Left lobe of liver (tissue), 1 donor: ENCODE measurements around the gene CDPF1.

DNA sequence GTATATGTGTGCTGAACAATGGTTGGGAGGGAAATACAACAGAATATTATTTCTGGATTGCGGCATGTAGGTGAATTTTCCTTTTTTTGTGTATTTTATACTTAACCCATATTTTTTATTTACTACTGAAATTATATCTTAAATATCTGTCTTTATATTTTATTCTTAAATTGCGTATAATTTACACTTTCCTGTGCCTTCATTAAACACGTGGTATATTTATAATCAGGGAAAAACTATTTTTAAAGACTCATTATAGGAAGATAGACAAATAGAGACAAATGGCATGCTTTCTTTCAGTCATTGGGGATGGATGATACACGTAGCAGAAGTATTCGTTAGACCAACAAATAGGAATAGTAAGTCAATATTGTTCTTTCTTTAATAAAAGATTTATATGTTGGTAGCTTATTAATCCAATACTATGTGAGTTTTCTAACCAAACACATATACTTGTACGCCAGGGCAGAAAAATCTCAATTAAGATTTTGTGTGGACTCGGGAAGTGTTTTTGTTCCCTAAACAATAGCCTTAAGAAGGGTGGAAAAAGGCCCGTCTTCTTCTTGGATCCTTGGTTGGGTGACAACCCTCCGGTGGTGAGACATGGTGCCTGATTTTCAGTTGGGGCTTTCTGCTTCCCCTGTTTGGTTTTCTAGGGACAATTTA is 83.3 kb upstream of the WNT7B start:
- PRO-cap = no peak

DNA sequence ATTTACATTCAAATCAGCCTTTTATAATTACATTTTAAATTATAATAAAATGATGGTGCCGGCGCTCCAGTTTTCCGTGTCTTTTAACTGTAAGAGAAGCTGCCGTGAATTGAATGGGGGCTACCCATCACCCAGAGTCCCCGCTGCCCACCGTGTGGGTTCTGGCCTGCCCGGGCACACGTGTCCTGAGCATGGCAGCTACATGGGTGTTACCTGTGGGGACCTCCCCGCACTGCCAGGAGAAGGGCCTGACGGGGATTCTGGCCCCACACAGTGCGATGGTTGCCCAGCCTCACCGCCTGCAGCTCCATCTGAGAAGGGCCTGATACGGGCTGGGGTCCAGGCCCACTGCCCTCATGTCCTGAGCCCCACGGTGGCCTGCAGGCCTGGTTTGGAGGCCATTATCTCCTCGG is 72.2 kb upstream of the PPARA start:
- PRO-cap = no peak

GRCh38 chr22:46126076-46126290 is 24.3 kb upstream of the PPARA start:
- PRO-cap = no peak

DNA sequence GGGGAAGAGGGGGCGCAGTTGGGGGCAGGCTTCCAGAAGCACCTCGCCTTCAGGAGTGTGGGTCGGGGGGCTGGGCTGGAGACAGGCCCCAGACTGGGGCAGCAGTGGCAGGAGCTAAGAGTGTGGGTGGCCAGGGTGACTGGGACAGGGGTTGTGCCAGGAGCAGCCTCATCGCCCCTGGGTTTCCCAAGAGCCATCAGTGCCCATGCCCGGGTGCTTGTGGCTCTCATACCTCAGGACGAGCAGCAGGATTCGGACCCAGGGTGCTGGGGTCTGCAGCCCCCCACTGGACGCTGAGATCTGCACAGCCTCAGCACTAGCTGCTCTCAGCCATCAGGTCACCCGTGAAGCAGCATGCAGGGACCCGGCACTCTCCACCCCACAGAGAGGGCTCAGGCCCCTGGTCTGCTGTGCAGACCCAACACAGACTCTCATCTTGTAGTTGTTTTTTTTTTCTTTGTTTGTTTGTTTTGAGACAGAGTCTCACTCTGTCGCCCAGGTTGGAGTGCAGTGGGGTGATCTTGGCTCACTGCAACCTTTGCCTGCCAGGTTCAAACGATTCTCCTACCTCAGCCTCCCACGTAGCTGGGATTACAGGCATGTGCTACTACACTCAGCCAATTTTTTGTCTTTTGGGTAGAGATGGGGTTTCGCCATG is 18.4 kb upstream of the PPARA start:
- PRO-cap = unidirectional peak, minus-strand start at position 412 of the sequence

- PRO-cap = no peak
These were observed 46.5 kb downstream of the CDPF1 start for GRCh38 chr22:46203570-46204080.

DNA sequence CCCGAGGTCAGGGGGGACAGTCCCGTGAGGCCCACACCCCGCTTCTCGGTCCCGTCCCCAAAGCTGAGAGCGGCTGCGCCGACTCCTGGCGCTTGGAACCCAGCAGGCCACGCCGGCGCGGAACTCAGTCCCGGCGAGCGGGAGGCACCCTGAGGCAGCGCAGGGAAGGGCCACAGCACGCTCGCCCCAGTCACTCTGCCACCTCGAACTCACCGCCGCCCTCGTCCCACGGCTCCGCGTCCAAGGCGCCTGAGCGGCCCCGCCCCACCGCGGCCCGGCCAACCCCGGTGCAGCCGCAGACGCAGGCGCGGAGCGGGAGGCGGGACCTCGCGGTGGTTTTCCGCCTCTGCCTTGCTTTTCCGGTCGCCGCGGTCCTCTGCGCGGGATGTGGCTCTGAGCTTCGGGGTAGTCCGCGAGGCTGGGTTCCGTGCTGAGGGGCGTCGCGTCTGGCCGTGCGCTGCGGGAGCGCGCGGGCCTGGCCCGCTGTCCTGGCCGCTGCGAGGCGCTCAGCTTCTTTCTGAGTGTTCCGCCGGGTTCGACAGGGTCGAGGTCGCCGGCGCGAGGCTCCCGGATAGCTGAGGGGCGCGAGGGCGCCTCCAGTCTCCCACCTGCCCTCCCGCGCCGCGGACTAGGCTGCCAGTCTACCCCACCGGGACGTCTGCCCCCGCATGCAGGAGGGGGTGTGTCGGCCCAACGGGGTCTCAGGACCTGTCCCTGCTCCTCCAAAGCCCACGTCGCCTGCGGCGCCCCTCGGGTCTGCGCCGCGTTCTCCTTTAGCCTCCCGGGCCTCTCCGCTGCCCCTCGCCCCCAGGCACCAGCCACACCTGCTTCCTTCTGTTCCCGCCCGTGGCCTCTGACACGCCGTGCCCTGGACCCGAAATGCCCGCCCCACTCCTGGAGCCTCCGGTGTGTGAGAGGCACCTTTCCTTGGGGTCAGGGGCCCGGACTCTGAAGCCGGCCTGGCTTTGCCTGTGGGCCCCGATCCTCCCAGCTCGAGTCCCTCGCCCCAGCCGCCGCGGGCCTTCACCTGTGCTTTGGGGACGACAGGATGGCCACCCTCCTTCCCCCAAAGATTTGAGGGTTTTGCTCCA is at the start of gene CDPF1:
CDPF1 (minus strand) TSS at position 251 of the 1,091 bp plus-strand sequence.
- PRO-cap = bidirectional peak, plus-strand start at position 354 of the sequence, minus-strand start at position 197 of the sequence

- PRO-cap = unidirectional peak, plus-strand start at chr22:46289166
These were observed 7.7 kb upstream of the GTSE1 start for GRCh38 chr22:46288948-46289413.

GRCh38 chr22:46293404-46294236 is 3.0 kb upstream of the GTSE1 start:
- PRO-cap = bidirectional peak, plus-strand start at chr22:46293871, minus-strand start at chr22:46293765

- PRO-cap = no peak
These were observed 18.1 kb downstream of the TRMU start for GRCh38 chr22:46353544-46354059.

GRCh38 chr22:46362958-46363256 is 27.4 kb downstream of the TRMU start:
- PRO-cap = no peak

DNA sequence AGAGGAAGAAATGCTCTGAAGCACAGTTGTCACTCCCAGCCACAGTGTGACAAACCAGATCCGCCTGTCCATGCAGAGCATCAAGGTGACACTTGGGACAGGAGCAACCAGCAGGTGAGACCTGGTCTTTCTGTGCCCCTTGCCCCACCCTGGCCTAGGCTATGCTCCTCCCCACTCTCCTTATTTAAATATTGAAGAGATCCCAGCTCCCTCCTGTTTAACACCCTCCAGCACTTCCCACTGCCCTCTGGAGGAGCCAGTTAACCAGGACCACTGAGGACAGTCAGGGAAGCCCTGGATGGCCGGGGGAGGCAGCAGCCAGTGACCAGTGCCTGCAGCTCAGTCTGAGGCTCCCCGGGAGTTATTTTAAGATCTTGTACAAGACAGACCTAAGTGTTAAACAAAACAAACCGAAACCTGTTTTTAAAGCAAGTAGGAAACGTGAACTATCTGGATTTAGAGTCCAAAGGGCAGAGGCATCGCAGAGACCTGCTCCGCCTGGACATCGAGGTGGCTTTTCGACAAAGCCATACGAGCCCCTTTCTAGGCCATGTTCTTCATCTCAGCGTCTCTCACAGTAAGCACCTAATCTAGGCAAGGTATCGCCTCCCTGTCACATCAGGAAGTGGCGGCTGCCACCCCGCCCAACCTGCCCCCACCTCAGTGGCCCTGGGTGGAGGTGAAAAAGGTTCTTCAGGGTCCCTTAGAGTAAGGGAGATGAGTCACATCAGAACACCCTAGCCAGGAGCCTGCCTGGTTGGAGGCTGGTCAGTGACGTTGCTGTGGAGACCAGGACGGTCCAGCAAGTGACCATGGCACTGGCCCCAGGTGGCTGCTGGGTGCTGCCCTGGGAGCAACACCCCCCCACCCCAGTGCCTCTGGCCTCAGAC is 35.2 kb downstream of the TRMU start:
- PRO-cap = unidirectional peak, plus-strand start at position 216 of the sequence

GRCh38 chr22:46439544-46439837 is 97.9 kb downstream of the CELSR1 start:
- PRO-cap = no peak

- PRO-cap = no peak
These were observed 6.7 kb downstream of the CELSR1 start for GRCh38 chr22:46530588-46531266.

DNA sequence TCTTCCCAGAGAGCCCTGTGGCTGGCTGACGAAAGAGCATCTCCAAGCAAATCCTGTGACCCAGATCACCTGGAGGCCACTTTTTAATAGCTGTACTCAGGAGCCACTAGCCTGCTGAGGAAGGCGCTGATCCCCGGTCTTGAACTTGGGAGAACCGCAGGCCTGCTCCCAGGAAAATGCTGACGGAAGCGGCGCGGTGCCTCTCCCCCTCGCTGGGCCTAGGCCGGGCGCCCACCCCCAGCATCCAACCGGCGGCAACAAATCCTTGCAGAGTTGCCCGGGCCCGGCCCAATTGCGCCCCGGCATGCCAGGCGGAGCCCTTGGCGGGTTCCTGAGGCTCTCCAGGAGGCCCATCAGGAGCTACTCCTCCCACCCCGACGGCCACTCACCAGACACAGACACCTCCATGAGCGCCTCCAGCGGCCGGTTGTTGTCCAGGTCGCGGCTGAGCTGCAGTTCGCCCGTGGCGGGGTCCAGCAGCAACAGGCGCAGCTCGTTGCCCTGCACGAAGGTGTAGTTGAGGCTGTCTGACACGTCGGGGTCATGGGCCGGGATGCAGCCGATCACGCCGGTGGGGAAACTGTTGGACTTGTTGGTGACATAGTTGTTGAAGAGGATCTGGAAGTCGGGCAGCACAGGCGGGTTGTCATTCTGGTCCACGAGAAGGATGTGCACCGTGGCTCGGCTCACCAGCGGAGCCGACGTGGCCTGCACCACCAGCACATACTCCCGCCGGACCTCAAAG is 4.0 kb downstream of the CELSR1 start:
- PRO-cap = no peak

GRCh38 chr22:46582354-46583010 is 37.7 kb upstream of the GRAMD4 start:
- PRO-cap = no peak

GRCh38 chr22:46588242-46589238 is 31.6 kb upstream of the GRAMD4 start:
- PRO-cap = no peak

DNA sequence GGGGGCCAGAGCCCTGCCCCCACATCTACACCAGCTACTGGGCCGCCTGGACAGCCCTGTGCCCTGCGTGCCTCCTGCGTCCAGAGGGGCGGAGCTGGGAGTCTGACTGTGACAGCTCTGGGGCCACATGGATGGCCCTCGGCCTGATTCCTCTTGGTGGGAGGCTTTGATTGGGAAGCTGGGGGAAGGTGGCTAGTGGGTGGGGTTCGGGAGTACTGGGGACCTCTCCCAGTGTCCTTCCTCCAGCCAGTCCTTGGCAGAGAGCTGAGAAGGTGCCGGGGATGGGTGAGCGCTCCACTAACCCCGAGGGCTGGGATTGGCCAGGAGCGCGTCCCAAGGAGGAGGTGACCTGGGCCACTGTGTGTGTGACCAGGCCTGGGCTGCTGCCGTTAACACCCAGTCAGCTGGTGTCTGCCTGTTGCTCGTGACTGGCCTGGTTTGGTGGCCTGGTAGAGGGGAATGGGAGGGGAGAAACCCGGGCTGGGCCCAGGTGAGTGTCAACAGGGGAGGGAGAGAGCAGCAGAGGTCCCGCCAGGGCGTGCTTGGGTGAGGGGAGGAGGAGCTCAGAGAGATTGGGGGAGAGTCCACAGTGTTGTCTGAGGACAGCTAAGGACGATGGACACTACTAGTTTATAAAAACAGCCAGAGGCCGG is 29.9 kb upstream of the GRAMD4 start:
- PRO-cap = no peak

DNA sequence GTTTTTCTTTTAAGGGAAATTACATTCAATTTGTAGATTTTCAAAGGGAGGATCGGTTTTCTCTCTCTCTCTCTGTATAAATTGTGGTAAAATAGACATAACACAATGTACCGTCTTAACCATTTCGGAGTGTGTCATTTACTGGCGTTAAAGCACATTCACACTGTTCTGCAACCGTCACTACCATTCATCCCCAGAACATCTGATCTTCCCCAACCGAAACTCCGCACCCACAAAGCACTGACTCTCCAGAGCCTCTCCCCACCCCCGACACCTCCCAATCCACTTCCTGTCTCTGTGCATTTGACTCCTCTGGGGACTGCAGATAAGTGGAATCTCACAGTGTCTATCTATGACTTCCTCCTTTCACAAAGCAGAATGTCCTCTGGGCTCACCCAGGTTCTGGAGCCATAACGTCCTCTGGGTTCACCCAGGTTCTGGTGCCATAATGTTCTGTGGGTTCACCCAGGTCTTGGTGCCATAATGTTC is 15.8 kb upstream of the GRAMD4 start:
- PRO-cap = unidirectional peak, minus-strand start at position 204 of the sequence

DNA sequence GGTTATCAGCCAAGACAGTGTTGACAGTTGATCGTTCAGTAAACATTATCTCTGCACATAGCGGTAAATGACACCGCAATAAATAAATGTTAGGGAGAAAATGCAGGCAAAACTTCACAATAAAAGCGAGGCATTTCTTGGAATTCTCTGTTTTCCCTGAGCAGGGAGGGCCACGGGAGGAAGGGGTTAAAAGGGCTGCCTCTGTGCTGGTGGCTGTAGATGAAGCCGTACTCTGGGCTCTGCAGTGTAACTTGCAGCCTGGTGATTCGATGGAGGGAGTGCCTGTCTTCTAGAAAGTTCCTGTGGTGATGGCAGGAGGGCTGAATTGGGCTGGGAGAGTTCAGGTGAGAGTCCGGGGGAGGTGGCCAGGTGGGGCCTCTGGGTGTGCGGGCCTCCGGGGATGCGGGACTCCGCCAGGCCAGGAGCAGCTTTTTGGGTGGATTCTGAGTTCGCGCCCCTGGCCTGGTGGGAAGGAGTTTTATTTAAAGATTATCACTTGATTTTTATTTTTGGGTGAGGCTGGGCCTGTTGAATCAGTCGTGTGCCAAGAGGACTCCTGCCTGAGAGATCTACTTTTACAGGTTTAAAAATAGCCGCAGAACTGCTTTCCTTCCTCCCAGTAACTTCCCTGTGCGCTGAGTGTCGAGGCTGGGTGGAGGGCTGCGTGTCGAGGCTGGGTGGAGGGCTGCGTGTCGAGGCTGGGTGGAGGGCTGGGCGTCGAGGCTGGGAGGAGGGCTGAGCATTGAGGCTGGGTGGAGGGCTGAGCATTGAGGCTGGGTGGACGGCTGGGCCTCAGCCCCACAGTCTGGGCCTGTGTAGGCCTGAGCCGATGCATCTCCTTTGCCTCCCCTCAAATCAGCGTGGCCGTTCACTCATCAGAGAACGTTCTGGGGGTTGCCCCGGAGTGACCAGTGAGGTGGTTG is 29.7 kb downstream of the GRAMD4 start:
- PRO-cap = bidirectional peak, plus-strand start at position 85 of the sequence, minus-strand start outside the sequence; unidirectional peak, plus-strand start at position 343 of the sequence

GRCh38 chr22:46660083-46661208 is 40.3 kb downstream of the GRAMD4 start:
- PRO-cap = bidirectional peak, plus-strand start at chr22:46660799, minus-strand start at chr22:46660680